HEK293 (cell line): ENCODE measurements around a stretch of chr14.

DNA sequence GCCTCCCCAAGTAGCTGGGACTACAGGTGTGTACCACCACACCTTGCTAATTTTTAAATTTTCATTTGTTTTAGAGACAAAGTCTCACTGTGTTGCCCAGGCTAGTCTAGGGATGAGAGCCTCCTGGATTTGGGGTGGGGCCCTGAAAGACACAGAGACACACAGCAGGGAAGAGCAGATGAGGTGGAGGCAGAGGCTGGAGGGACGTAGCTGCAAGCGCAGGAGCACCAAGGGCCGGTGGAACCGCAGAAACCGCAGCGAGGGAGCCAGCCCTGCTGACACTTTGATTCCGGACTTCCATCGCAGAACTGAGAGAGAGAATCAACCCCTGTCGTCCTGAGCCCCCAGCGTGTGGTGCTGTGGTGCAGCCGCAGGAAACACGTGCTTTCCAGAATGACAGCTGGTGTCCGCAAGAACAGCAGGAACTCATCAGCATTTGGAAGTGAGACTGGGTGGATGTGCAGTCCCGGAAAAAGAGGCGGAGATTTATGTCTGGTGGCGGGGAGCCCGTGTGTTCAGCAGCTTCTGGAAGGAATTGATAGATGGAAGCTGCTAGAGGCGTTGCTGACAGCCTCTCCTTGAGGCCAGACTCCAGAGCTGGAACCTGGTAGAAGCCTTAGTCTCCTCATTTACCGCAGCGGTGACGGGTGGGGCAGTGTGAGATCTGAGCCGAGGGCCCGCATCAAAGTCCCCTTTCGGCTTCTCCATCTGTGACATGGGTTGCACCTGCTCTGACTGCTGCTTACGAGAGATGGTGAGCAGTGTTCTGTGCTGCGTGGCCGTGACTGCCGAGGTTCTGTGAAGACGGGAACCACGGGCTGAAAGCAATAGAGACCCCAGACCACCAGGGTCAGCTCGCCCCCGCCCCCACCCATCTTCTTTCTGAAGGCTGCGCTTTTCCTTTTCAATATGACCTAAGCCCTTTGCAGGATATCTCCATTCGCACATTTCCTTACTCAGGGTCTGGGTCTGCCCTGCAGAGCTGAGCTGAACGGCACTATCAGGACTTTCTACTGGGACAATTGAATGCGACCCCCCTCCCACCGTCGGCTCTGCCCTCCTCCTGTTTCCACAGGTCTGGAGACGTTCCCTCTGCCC, 21.8 kb upstream of the KLC1 start:
- PRO-cap: no peak
- RRBS, 2 experiments: 2 to 11% methylated on average over 5 of the region's 39 CpGs

GRCh38 chr14:103677278-103677563, 38.0 kb downstream of the XRCC3 start:
- PRO-cap: no peak
- RRBS, 2 experiments: no CpG with 5 or more reads among the region's 4 CpGs

- PRO-cap: no peak
- RRBS, 2 experiments: no CpG with 5 or more reads among the region's 35 CpGs
Observed at GRCh38 chr14:103704714-103705715, 10.2 kb downstream of the XRCC3 start.

- PRO-cap: no peak
- RRBS, 2 experiments: under 1 to 2% methylated on average over 8 to 12 of the region's 40 CpGs
Observed at GRCh38 chr14:103716158-103716464, 501 bp downstream of the ZFYVE21 start.

GRCh38 chr14:103721575-103722220, 6.1 kb downstream of the ZFYVE21 start:
- PRO-cap: no peak
- RRBS, 2 experiments: no CpG with 5 or more reads among the region's 16 CpGs

DNA sequence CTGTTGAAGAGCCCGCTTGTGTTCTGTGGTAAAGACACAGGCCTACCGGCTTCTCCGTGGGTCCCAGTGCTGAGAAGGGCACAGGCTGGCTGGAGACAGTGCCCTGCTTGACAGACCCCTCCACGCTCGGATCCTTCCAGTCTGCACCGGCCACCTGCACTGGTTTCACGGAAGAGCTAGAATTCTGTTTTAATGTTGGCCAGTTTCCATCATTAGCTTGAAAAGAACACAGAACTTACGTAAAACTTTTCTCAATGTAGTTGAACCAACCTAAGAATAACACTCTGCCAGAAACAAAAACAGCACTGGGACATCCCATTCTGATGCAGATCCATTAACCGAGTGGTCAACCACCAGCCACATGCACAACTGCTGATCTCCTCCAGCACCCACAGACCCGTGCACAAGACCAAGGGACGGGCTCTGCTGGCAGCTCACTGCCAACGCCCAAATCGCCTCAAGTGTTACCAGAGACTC, 27.0 kb downstream of the ZFYVE21 start:
- PRO-cap: no peak
- RRBS, 2 experiments: 94% methylated on average over 5 of the region's 13 CpGs; no CpG with 5 or more reads in 1 of the 2 experiments

DNA sequence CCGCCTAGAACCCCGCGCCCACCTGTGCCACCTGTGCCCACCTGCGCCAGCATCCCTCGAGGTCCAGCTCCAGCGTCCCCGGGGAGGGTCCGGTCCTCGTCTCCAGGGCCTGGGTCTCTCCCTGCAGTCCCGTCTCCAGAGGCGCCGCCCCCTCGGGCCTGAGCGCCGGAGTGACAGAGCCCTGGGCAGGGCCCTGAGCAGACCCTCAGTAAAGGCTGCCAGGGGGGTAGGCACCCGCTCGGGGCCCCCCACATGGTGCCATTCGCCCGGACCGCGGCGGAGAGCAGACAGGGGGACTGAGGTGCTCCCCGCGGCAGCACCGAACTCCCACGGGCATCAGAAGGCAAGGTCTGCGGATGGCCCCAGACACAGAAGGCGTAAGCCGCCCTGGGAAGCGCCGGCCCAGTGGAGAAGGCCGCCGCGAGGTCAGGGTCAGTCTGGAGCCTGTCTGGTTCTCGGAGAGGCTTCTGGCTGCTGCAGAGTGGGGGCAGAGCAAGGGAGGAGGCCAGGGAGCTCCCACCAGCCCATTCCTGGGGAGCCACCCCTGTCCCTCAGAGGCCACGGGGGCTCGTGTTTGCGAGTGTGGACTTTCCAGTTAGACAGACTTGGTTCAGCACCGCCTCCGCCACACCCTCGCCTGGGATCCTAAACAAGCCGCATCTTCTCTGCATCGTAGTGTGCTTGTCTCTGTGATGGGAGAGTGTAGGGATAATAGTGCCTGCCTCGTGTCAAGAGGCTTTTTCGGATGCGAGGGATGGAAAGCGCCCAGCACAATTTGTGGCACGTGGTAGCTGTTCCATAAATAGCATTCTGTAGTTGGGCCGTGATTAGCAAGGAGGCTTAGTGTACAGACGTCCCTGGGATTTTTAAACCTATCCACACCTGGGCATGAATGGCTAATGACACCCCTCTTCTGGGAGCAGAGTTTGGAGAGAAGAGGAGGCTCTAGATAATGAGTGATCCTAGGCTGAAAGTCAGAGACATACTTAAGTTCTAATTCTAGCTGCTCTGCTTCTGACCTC, 1.2 kb upstream of the PPP1R13B start:
- PRO-cap: no peak
- RRBS, 2 experiments: 58 to 61% methylated on average over 7 to 11 of the region's 50 CpGs

GRCh38 chr14:103879619-103880785, 32.6 kb upstream of the PPP1R13B start:
- PRO-cap: no peak
- RRBS, 2 experiments: 40 to 80% methylated on average over 4 to 5 of the region's 45 CpGs

DNA sequence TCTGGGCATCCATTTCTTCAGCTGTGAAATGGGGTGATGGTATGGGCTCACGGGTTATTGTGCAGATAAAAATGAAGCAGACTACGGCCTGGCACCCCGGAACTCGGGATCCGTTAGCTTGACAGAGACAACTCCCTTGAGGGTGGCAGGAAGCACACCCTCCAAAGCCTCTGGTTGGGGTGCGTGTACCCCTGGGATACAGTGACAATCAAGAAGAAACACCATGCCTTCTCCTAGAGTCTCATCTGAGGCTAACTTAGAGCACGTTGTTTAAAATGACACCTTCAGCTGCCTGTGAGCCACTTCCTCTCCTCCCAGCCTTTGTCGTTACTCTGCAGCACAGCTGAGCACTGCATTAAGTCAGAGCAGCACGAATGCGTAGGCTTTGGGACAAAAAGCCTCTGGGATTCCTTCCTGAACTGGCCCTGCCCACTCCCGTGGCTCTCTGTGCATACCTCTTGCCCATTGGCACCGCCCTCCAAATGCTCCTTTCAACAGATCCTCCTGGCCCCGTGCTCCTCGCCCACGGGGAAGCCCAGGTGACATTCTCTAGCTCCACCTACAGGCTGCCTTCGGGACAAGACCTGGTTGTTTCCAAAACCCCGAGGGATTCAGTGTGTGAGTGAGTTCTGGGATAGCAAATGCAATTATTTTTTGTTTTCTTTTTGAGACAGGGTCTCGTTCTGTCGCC, 11.2 kb downstream of the ATP5MJ start:
- PRO-cap: no peak
- RRBS, 2 experiments: no CpG with 5 or more reads among the region's 19 CpGs

DNA sequence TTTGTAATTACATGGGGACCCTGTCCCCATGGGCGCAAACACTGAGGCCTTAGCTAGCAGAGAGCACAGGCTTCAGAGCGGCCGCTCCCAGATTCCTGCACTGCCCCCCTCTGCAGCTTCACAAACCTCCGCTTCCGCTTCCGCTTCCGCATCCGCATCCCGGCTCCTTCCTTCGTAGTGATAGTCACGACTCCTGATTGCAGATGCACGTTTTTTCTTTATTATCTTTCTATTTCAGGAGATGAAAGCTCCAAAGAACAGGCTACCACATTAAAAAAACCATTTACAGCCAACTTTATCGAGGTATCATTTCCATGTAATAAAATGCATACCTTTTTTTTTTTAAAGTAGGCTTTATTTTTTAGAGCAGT, 129.7 kb downstream of the KIF26A start:
- PRO-cap: no peak
- RRBS, 2 experiments: no CpG with 5 or more reads among the region's 13 CpGs

DNA sequence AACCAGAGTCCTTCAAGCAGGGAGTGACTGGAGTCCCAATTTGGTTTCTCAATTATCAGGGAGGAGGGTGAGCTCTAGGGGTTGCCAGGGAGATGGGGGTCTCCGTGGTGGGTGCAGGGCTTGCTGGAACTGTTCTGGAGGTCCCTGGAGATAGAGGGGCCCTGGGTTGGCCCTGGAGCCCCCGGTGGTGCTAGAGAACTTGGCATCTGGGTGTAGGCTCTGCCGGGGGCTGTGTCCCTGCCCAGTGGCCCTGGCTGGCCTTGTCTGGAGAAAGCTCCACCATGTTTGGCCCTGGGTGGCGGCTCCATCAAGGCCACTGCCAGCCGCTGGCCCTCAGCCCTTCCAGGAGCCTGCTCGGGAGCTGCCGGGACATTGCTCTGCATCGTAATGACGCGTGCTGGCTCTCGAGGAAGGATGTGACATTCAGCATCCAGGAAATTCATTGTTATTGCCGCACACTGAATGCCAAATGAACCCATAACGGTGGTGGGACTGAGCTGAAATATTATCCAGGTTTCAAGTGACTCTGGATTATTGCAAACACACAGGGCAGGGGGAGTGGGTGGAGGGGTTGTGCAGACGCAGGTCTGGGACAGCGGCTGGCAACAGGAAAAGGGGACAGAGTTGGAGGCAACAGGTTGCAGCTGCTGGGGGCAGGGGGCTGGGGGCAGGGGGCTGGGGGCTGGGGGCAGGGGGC, 215.9 kb downstream of the KIF26A start:
- PRO-cap: no peak
- RRBS, 2 experiments: no CpG with 5 or more reads among the region's 15 CpGs

GRCh38 chr14:104389727-104390504, 189.6 kb upstream of the C14orf180 start:
- PRO-cap: no peak
- RRBS, 2 experiments: no CpG with 5 or more reads among the region's 34 CpGs

- PRO-cap: no peak
- RRBS, 2 experiments: 86 to 87% methylated on average over 7 of the region's 26 CpGs
Observed at GRCh38 chr14:104435993-104436671, 143.4 kb upstream of the C14orf180 start.

DNA sequence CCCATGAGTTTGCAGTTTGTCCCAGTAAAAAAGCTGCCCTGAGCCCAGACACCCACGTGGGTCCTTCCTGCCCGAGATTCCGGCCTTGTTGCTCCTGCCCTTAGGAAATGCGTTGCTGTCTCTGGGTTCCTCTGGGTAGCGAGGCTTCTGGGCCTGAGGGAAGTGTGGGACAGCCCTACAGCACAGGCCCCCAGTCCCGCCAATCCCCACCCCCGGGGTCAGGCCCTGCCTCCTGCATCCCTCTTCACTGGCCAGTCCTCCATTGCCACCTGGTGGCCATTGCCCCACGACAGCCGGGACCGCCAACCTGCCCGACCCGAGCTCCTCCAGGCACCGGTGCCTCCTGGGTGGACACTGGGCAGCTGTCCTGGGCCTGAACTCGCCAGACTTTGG, 15.6 kb upstream of the C14orf180 start:
- PRO-cap: no peak
- RRBS, 2 experiments: 4 to 5% methylated on average over 7 of the region's 14 CpGs

GRCh38 chr14:104657730-104658208, 31.6 kb upstream of the INF2 start:
- PRO-cap: no peak
- RRBS, 2 experiments: 83% methylated on average over 1 of the region's 11 CpGs; no CpG with 5 or more reads in 1 of the 2 experiments

DNA sequence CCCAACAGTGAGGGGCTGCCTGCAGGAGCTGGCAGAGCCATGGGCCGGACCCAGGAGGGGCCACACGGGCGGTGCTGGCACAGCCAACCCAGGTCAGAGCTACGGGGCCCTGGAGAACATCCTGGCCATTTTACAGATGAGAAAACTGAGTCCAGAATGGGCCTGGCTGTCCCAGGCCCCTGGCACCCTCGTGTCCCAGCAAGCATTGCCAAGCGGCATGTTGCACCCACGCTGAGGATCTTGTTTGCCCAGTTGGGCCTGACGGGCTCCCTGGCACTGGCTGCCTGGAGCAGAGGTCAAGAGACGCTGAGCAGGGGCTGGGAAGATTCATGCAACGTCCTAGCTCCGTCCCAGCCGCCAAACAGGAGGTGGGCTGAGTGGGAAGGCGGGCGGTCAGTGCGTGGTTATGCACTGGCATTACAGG, 4.7 kb downstream of the INF2 start:
- PRO-cap: no peak
- RRBS, 2 experiments: 100% methylated on average over 1 of the region's 15 CpGs; no CpG with 5 or more reads in 1 of the 2 experiments

DNA sequence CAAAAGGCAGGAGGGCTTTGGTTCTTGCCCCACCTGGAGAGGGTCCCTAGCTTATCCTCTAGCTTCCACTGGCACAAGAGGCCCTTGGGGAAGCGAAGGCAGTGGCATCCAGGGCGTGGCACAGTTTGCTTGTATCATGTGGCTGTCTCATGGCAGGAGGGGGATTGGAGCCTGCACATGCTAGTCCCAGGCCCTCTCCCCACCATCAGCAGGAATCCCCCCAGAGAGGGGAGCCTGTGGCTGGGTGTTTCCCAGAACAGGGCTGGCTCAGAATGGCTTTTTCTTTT, 10.2 kb downstream of the ADSS1 start:
- PRO-cap: no peak
- RRBS, 2 experiments: no CpG with 5 or more reads among the region's 2 CpGs

GRCh38 chr14:104789749-104790271, 5.7 kb downstream of the AKT1 start:
- PRO-cap: no peak
- RRBS, 2 experiments: no CpG with 5 or more reads among the region's 12 CpGs

- PRO-cap: no peak
- RRBS, 2 experiments: no CpG with 5 or more reads among the region's 17 CpGs
Observed at GRCh38 chr14:104797383-104798184, 2.0 kb upstream of the AKT1 start.

- PRO-cap: no peak
- RRBS, 2 experiments: 6% methylated on average over 7 of the region's 19 CpGs
Observed at GRCh38 chr14:104801207-104801368, 187 bp downstream of the ZBTB42 start.